Peripheral blood mononuclear cell (primary cell): ENCODE results near the genes LYZL6, TBC1D3I, GGNBP2 and DDX52.

DNA sequence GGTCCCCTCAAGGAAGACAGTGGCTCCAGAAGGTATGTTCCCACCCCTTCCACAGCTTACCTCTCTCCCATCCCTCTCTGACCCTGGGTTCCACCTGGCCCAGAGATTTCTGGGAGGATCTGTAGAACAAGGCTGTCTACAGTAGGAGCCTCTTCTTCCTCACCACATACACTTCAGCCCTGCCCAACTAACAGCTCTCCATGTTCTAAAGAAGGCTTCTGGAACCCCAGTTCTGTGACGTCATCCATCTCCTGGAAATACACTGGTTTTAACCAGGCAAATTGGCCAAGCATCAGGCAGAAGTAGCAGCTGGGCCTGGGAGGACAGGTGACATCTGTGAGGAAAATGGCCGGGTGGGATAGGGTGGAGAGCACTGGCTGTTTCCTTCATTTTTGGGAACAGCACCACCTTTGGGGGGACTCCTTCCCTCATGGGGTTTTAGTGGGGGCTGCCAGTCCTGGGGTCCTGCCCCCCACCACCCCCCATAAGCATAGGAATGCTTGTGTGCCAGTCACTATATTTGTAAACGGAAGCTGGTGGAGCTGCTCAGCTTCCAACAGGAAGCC lies at the start of gene LYZL6:
Gene LYZL6, minus strand, starts transcription at position 207 of the 566 bp plus-strand sequence.
- PRO-cap, 8 experiments: no peak in any of the 8 experiments

DNA sequence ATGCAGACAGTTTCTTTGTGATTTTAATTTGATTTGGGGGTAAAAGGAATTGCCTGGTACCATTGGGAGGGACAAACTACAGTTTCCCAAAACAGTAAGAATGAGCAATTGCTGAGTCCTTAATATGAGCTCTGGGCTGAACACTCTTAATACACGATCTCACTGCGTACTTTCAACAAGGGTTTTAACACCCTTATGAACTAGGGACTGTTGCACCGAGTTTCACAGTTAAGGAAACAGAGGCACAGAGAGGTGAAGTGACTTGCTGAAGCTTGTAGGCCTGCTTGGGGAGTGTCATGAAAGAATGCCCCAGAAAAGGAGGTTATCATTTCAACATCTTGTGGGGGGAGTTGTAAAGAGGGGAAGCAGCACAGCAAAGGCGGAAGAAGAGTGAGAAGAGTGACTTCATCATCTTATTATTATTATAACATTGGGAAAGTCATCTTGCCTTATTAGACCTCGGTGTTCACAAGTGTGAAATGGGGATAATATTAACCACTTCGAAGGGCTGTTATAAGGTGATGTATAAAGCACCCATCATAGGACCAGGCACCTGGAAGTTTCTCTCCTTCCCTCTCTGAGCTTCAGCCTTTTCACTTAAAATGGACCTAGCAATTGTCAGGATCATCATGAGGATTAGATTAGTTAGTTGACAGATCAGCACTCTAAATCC lies 2.1 kb downstream of the CCL4 start:
- PRO-cap, 8 experiments: no peak in any of the 8 experiments

GRCh38 chr17:36127882-36128350 lies 24.3 kb downstream of the CCL4 start:
- PRO-cap, 8 experiments: no peak in any of the 8 experiments

GRCh38 chr17:36264495-36264784 lies at the start of gene TBC1D3I:
TSS of gene TBC1D3I (minus strand) at chr17:36264570.
- PRO-cap, 8 experiments: no peak in any of the 8 experiments

- PRO-cap, 8 experiments: no peak in any of the 8 experiments
These were observed 6.7 kb downstream of the MYO19 start for GRCh38 chr17:36527954-36528387.

DNA sequence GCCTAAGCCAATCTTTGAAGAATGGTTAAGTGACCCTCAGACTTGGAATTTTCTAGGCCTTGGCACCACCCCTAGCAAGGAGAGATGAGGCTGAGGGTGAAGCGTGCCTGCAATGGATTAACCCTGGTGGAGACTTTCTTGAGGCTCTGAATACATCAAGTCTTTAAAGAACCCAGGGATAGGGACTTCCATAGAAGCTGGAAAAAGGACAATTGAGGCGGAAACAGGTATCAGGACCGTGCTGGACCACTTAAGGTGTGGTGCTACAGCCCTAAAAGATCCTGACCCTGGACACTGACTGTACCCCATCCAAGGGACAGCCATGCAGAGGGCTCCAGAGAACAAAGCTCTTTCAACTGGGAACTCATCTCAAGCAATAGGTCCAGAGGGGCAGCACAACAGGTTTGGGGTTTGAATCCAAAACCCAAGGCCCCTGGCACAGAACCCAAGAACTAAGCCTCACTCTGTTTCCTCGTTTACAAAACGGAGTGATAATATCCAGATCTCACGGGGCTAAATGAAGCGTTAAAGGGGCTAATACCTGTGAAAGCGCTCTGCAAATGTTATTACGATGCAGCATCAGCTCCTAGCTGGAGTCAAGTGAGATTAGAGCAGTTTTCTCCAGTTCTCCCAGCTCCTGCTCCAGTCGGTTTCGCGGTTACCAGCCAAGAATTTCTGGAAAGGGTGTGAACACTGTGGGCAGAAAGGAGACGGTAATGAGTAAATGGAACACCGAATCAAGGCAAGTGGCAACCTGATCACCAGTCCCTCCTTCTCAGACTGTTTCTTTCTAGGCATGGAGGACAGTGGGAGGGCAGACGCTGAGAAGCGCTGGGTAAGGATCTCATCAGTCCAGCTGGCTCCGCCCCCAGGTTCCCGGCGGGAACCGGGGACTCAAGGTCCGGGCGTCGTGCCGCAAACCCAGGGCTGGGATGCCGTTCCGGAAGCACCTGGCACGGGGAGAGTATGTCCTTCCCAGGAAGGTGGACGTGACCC lies 958 bp downstream of the MYO19 start:
- PRO-cap, 8 experiments: peak in 1 of 8 experiments; most common minus-strand start position 779 of the sequence (in 1)

GRCh38 chr17:36544894-36545347 lies at the start of gene GGNBP2:
TSS of gene GGNBP2 (plus strand) at chr17:36544919.
- PRO-cap, 8 experiments: peak in 8 of 8 experiments; most common plus-strand start chr17:36544920 (in 8); most common minus-strand start chr17:36545290 (in 1)

DNA sequence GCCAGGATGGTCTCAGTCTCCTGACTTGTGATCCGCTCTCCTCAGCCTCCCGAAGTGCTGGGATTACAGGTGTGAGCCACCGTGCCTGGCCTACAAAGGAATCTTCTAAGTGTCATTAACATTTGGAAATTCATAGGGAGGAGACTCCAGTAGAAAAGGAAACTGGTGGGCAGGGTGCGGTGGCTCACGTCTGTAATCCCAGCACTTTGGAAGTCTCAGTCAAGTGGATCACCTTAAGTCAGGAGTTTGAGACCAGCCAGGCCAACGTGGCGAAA lies 22.8 kb upstream of the DHRS11 start:
- PRO-cap, 8 experiments: peak in 6 of 8 experiments; most common plus-strand start position 158 of the sequence (in 4)

GRCh38 chr17:36642601-36642862 lies 41.1 kb downstream of the MRM1 start:
- PRO-cap, 8 experiments: no peak in any of the 8 experiments

DNA sequence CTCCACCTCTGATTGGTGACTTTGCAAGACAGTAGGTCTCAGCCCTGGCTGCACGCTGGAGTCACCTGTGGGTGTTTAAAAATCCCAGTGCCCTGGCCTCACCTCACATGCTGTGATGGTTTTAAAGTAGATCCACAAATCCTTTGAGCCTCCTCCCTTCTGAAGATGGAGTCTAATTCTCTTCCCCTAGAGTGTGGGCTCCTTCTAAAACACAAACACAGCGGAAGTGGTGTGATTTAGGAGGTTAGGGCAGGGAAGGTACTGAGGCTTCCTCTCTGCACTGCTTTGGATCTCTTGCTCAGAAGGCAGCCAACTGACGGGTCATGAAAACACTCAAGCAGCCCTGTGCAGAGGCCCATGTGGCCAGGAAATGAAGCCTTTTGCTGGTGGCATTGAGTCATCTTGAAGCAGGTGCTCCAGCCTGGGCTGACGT lies 72.7 kb downstream of the MRM1 start:
- PRO-cap, 8 experiments: no peak in any of the 8 experiments

DNA sequence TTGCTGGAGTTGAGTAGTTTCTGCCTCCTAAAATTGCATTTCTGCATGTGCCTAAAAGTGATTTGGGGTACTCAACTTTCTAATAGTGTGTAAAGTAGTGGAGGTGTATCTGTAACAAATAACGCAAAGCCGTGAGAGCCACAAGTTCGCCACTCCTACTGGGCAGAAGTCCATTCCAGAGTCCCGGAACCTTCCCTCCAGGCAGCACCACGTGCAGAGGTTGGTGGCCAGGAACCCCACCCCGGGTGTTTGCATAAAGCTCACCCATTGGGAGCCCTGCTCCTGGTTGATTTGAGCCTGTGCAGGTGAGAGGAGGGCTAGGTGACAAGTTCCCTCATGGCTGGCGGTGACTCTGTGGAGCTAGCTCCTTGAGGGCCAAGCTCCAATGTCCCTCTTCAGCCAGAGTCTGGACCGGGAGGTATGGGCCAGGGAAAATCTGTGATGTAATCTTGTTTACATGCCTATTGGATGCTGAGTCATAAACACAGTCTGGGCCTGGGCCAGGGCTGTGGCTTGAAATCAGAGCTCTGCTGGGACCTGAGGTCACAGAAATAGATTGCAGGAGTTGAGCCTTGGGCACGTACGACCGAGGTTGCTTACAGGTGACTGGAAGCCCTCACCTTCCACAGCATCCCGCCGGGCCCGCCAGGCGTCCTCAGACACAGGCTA lies 118.8 kb downstream of the AATF start:
- PRO-cap, 8 experiments: no peak in any of the 8 experiments

GRCh38 chr17:37112934-37113529 lies 164.3 kb downstream of the AATF start:
- PRO-cap, 8 experiments: no peak in any of the 8 experiments

DNA sequence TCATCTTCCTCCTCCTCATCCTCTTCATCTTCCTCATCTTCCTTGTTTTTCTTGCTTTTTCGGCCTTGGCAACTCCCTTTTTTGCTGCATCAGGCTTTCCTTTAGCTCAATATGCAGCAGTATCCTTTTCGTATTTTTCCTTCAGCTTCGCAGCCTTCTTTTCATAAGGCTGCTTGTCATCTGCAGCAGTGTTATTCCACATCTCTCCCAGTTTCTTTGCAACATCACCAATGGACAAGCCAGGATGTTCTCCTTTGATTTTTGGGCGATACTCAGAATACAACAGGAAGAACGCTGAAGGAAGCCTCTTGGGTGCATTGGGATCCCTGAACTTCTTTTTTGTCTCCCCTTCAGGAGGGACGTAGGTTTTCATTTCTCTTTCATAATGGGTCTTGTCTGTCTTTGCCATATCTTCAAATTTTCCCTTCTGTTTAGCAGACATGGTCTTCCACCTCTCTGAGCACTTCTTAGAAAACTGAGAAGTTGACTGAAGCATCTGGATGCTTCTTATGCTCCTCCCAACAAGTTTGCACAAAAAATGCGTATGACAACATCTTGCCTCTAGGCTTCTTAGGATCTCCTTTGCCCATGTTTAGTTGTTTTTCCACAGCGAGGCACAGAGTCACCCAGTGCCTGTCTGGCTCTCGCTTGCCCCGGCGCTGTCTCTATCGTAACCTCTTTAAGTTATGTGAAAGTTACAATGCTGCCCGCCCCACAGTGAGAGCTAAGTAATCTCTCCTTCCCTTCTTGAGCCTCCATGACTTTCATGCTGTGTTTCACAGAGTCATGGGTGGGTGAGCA lies 195.1 kb downstream of the AATF start:
- PRO-cap, 8 experiments: no peak in any of the 8 experiments

GRCh38 chr17:37146783-37147288 lies 198.1 kb downstream of the AATF start:
- PRO-cap, 8 experiments: no peak in any of the 8 experiments

- PRO-cap, 8 experiments: no peak in any of the 8 experiments
These were observed 74.5 kb upstream of the C17orf78 start for GRCh38 chr17:37301118-37301891.

DNA sequence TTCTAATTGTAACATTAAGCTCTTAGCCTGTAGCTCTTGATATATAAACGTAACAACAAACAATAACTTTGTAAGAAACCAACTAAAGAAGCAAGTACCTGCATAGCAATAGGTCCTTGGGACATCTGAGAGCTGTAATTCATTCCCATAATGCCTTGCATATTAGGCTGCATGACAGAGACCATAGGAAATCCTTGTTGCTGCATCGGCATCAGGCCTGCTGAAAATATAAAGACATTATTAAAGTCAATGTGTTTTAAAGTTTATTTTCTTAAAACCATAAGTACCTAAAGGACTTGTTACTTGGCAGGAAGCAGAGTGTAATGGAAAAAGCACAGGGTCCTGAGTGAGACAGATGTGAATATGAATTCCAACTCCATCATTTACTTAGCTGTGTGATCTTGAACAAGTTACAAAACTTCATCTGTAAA lies 13.1 kb downstream of the SYNRG start:
- PRO-cap, 8 experiments: no peak in any of the 8 experiments

DNA sequence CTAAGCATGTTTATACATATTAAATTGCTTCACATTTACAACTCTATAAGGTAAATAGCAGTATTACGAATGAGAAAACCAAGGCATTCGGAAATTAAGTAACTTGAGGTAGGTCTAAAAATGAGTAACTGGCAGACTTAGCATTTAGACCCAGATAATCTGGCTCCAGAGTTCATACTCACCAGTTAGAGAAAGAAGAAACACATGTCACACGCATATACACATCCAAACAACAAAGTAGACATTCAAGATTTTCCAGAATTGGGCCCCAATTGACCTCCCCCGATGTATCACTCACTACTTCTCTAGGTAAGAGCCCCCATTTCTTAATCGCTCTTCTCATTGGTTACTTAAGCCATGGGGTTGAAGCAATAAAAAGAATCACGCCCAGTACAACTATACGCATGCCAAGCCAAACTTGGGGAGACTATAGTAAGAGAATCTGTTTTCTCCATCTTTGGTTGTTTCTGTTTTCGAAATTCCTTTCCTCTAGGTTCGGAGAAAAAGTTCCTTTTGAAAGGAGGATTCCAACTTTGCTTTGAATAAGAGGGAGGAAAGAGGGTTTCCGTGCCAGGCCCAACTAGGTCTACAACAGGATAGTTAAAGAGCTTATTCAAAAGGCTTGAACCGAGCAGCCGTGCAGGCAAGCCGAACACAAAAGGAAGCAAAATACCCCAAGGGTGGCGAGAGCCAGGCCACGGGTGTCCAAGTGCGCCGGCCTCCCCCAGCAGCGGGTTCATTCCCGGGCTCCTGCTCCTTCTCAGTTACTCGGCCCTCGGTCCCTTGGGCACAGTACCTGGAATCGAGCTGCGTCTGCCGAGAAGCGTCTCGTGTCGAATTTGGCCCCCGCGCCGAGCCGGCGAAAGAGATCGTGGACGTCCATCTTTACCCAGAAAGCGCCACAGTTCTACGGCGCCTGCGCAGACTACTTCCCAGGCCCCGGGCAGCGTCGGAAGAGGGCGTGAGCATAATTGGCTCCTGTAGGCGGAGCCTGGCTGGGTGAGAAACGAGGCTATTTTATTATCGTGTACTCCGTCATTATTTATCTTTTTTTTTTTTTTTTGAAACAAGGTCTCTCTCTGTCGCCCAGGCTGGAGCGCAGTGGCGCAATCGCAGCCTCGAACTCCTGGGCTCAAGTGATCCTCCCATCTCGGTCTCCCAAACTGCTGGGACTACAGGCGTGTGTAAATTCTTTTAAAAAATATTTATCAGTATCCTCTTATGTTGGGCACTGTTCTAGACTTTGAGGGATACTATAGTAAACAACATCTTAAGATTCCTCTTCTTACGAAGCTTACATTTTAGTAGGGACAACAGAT lies at the start of gene DDX52:
Gene DDX52, minus strand, starts transcription at position 909 of the 1,319 bp plus-strand sequence.
- PRO-cap, 8 experiments: peak in 8 of 8 experiments; most common plus-strand start position 1,099 of the sequence (in 3); most common minus-strand start position 898 of the sequence (in 4)

GRCh38 chr17:37730063-37730641 lies 14.7 kb downstream of the HNF1B start:
- PRO-cap, 8 experiments: no peak in any of the 8 experiments

GRCh38 chr17:37741472-37742593 lies 3.0 kb downstream of the HNF1B start:
- PRO-cap, 8 experiments: no peak in any of the 8 experiments

DNA sequence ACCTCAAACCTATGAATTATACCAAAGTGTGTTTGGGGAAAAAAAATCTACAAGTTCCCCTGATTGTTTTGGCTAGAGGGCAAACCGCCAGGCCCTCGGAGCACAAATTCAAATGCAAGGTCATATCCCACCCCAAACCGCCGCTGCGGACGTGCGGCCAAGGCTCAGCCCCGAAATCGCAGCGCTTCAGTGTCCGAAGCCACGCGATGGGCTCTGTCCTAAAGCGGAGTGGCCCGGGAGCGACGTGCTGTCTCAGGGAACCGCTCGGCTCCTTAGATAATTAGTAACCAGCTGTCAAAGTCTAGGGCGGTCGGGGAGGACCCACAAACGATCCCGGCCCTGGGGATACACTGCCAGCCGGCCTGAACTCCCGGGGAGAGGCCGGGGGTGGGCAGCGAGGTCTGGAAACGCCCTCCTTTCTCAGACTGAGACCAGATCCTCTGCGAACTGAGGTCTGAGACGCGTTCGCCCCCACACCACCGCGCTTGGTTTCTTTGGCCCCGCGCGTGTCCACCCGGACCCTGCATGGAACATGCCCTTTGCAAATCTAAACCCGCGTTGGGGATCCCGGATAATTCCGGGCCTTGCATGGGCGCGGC lies 1.4 kb downstream of the HNF1B start:
- PRO-cap, 8 experiments: no peak in any of the 8 experiments